ENCODE measurements around the genes SLC35G4 and CHMP1B.

GRCh38 chr18:10010342-10011051, 96.7 kb downstream of the VAPA start:
- PRO-cap = no peak

DNA sequence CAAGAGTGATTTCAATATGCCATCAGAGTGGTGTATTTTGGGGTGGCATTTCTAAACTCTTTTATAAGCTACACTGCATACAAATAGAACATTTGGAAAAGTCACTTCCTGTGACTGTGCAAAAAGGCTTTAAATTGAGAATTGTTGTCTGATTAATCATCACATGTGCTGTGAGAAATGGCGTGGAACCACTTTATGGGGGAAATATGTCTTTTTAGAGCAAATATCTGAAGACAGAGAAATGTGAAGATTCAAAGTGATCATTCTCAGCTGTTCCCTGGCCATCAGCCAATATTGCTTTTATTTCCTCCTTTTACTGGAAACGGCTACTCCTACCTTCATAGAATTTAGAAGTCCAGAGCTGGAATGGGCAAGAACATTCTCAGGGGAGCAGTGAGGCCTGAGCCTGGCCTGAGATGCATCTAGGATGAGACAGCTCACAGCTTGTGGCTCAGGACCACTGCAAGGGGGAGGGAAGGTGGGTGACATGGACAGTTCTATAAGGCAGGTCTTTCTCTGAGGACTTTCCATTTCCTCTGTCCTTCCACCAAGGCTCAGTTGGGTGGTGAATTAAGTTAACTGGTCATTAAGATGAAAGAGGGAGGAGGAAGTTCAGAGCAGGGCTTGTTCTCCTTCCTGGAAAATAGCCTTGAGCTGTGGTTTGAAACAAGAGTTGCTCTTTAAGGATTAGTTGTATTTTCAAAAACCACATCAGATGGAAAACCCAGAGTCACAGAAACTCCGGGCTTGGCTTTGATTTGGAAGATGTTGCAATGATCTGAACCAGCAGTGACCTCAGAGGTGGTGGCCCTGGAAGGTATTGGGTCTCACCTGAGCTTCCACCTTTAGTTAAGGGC, 144.2 kb downstream of the VAPA start:
- PRO-cap = no peak

DNA sequence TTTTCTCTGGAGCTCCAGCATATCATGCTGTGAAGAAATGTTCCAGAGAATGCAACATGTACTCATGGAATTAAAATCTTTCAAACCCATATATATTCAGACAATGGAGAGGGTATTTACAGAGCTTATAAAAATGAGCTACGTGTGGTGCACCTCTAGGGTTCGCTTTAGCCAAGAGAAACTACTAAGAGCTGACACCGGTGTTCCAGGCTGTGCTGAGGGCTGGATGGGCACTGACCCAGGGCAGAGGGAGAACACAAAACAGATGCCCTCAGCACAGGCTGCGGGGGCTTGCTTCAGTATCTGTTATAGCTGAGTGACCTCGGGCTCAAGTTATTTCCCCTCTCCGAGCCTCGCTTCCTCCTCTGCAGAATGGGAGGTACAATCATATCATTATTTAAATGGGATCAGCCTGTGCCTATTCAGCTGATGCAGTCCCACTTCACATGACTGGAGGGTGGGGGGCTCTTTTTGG, 156.2 kb upstream of the APCDD1 start:
- PRO-cap = unidirectional peak, minus-strand start at position 308 of the sequence

GRCh38 chr18:11042144-11042516, 107.2 kb downstream of the PIEZO2 start:
- PRO-cap = no peak

- PRO-cap = no peak
Measured at GRCh38 chr18:11609422-11609718, at the start of gene SLC35G4. Gene SLC35G4 (plus strand): TSS chr18:11609596.

- PRO-cap = bidirectional peak, plus-strand start at chr18:11751581, minus-strand start at chr18:11751413
Measured at GRCh38 chr18:11751278-11751721, 62.2 kb downstream of the GNAL start.

- PRO-cap = unidirectional peak, minus-strand start at chr18:11851044; bidirectional peak, plus-strand start at chr18:11851419, minus-strand start at chr18:11851257
Measured at GRCh38 chr18:11850573-11851568, at the start of gene CHMP1B. Gene CHMP1B (plus strand): TSS chr18:11851413.

GRCh38 chr18:11955115-11956185, 25.9 kb upstream of the IMPA2 start:
- PRO-cap = no peak

DNA sequence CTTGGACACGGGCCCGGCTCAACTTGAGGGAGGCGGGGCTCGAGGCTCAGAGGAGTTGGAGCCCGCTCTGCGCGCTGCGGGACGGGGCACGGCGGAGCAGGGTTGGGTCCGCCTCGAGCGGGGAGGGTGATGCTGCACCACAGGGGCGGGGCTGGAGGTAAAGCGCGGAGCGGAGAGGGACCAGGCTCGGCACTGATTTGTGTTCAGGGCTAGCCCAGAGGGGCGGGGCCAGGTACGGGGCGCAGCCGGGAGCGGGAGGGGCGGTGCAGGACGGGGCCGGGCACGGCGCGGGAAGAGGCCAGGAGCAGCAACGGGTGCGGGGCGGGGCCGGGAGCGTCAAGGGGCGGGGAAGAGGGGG, 354 bp upstream of the IMPA2 start:
- PRO-cap = bidirectional peak, plus-strand start at position 49 of the sequence, minus-strand start outside the sequence

DNA sequence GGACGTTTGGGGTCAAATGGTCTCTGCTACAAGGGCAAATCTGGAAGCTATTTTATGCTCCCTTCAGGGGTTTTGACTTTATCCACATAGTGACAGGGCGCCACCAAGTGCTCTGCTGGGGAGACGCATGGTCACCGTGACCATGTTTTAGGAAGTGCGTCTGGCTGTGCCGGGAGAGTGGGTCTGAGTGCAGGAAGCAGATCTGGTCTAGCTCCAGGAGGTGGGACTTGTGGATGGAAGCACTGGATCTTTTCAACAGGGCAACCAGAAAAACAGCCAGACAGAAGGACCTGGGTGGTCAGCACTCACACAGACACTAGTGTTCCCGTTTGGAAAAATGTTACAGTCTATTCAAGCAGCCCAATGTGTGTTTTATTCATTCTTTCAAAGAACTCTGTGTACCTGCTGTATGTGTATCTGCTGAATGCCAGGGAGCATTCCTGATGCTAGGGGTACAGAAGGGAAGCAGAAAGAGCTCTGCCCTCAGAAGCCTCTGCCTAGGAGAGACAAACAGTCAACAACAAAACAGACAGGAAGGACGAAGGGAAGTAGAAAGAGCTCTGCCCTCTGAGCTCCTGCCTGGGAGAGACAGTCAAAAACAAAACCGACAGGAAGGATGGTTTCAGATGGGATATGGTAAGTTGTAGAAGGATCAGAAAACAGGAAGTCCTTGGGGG, 14.3 kb downstream of the IMPA2 start:
- PRO-cap = unidirectional peak, plus-strand start at position 175 of the sequence

- PRO-cap = no peak
Measured at GRCh38 chr18:12001402-12001924, 20.2 kb downstream of the IMPA2 start.

- PRO-cap = no peak
Measured at GRCh38 chr18:12121135-12121917, 27.7 kb downstream of the ANKRD62 start.

- PRO-cap = unidirectional peak, plus-strand start at chr18:12152192
Measured at GRCh38 chr18:12152077-12152324, 58.4 kb downstream of the ANKRD62 start.

DNA sequence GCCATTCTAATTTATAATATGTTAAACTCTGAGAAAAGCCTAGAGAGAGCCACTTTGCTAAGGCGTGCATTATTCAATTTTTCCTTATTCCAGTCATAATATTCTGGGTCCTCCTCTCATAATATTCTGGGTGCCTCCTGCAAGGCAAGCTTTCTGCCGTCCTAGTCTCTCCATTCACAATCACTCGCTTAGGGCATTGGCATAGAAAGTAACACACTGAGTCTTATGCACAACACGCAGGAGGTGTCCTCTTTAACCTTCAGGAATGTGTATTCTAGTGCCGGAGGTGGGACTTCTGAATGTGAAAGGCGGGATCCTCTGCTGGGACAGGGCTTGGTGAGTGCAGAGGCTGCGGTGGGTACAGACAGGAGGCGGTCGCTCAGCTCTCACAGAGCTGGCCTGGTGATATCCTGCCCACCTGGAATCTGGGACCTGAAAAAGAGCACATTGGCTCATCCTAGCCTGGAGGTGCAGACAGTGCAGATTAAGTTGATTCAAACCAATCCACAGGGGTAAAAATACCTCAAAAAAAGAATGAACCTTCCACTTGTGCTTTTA, 19.3 kb upstream of the TUBB6 start:
- PRO-cap = no peak

DNA sequence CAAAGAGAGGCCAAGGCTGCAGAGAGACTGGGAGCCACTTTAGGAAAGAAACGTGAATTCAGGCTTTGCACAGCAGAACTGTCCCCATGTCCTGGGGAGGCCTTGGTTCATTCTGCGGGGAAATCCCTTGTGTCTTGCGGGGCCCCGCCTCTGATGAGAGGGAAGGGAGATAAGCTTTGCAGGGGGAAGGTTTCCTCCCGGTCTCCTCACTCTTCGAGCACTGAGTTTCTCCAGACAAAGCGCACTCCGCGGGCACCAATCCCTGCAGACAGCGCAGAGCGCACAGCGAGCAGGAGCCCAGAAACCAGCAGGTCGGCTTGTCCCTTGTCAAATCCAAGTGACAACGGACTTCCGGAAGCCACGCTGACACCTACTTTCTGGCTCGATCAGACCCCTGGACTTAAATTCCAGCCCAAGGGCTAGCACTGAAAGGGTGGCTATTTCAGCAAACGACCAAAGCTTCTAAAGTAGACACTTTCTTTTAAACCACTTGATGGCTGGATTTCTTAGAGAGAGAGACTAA, 1.8 kb upstream of the TUBB6 start:
- PRO-cap = no peak

- PRO-cap = no peak
Measured at GRCh38 chr18:12371331-12371910, 5.6 kb downstream of the AFG3L2 start.

DNA sequence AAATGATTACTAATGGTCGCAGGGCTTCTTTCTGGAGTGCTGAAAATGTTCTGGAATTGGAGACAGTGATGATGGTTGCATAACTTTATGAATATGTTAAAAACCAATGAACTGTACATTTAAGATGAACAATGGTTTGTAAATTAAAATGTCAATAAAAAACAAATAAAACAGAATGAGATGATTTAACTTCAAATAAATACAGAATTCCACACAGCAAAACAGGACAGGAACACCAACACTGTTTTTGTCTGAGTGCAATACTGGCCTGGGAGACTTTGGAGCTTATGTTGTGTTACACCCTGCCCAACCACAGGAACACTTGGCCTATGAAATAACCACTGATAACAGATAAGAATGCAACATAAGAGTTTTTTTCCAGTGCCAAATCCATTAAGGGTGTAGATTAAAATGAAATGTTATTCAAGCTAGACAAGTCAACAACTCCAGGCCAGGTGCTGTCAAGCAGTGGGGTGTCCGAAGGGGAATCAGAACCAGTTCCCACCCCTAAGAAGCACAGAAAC, 4.1 kb downstream of the AFG3L2 start:
- PRO-cap = no peak

DNA sequence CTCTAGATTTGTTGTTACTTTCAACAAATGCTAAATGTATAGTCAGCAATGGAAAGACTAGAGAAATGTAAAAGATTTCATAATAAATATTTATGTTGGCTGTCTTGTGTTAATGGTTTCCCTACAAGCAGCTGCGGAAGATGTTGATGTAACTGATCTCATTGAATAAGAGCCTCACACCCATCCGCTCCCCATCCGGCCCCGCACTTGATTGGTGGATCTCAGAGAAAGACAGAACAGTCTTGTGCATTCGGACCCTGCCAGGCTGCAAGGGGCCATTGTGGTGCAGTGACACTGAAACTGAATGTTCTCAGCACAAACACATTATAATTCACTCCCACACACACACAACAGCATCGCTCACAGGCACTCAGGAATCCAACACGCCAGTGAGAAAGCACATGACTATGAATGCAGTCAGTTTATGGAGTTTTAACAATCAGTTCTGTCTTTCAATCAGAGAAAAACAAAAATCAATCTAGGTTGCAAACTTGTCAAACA, 47.8 kb downstream of the PRELID3A start:
- PRO-cap = no peak

- PRO-cap = unidirectional peak, minus-strand start at chr18:12461027
Measured at GRCh38 chr18:12460759-12461328, 53.1 kb downstream of the PRELID3A start.

- PRO-cap = unidirectional peak, minus-strand start at chr18:12463457
Measured at GRCh38 chr18:12463125-12463649, 55.5 kb downstream of the PRELID3A start.

All from pulmonary lymph node (tissue), 1 donor.